ENCODE measurements around a stretch of chr21.

GRCh38 chr21:45226771-45227333 lies 60.8 kb downstream of the POFUT2 start:
- RRBS, result no CpG with 5 or more reads among the region's 13 CpGs

GRCh38 chr21:45319470-45320306 lies 32.0 kb upstream of the POFUT2 start:
- RRBS, result no CpG with 5 or more reads among the region's 25 CpGs

- RRBS, result 96% methylated on average over 5 of the region's 20 CpGs
Measured at GRCh38 chr21:45351202-45351656, 53.7 kb upstream of the COL18A1 start.

GRCh38 chr21:45357170-45357894 lies 47.6 kb upstream of the COL18A1 start:
- RRBS, result 20% methylated on average over 13 of the region's 33 CpGs

DNA sequence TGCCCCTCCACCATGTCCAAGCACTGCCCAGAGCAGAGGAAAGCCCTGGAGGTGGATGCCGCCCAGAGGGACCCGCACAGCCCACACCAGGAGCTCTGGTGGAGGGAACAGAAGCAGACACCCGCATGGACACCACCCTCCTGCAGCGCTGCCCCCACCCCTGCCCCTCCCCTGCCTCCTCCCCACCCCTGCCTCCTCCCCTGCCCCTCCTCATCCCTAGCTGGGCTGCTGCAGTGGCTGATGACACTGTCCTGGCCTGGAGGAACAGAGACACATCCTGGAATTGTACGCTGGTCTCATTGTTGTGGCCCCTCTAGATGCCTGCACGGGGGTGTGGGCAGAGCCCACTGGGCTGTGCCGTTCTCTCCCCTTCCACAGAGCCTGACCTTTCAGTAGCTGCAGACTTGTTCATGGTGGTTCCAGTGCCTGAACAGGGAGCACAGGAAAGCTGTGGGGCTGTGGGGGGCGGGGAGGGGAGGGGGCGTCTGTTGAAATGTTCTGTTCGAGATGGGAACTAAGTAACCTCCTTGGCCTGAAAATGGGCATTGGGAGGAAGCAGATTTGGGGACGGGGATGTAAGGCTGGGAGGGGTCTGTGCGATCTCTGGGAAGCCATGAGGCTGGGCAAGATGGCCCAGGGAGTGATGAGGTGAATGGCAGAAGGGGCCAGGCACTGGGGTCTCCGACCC lies 30.4 kb upstream of the COL18A1 start:
- RRBS, result no CpG with 5 or more reads among the region's 13 CpGs

DNA sequence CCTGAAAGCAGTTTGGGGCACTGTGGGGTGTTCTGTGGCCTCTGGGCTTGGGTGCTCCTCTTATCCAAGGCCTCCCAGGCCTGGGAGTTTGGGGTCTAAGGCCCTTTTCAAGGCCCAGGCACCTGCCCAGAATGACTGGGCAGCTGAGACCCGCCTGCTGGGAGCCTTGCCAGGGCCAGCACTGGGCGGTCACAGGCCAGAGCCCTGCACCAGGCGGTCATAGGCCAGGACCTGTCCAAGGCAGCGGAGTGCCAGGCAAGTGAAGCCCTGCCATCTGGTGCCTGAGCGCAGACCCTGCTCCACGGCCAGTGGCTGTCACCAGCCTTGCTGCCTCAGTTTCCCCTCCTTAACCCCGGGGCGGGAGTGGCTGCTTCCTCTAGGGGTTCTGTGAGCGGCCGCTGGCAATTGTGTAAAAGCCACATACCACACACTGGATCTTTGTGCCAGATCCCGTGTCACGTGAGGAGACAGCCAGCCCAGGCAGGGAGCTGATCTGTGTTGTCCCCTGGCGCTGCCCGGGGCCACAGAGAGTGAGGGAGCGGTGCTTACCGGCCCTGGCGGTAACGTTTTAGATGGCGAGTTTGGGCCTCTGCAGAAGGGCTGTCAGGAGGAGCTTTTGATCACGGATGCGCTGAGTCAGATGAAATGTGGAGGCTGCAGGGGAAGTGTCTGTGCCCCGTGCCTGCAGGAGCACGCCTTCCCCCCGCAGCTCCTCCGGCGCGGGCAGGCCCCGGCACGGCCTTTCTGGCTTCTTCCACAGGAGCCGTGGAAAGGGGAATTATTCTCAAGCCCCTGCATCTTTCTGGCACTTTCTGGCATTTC lies 4.6 kb downstream of the COL18A1 start:
- RRBS, result no CpG with 5 or more reads among the region's 30 CpGs

- RRBS, result 81% methylated on average over 10 of the region's 50 CpGs
Measured at GRCh38 chr21:45456380-45457107, 51.6 kb downstream of the COL18A1 start.

- RRBS, result no CpG with 5 or more reads among the region's 15 CpGs
Measured at GRCh38 chr21:45491797-45492274, 50.4 kb downstream of the SLC19A1 start.

- RRBS, result 92% methylated on average over 6 of the region's 51 CpGs
Measured at GRCh38 chr21:45509809-45510467, 32.3 kb downstream of the SLC19A1 start.

GRCh38 chr21:45551341-45551783 lies 9.1 kb upstream of the SLC19A1 start:
- RRBS, result no CpG with 5 or more reads among the region's 10 CpGs

GRCh38 chr21:45592135-45592800 lies 50.0 kb upstream of the SLC19A1 start:
- RRBS, result no CpG with 5 or more reads among the region's 7 CpGs

- RRBS, result no CpG with 5 or more reads among the region's 16 CpGs
Measured at GRCh38 chr21:45607044-45607556, 36.4 kb upstream of the PCBP3 start.

DNA sequence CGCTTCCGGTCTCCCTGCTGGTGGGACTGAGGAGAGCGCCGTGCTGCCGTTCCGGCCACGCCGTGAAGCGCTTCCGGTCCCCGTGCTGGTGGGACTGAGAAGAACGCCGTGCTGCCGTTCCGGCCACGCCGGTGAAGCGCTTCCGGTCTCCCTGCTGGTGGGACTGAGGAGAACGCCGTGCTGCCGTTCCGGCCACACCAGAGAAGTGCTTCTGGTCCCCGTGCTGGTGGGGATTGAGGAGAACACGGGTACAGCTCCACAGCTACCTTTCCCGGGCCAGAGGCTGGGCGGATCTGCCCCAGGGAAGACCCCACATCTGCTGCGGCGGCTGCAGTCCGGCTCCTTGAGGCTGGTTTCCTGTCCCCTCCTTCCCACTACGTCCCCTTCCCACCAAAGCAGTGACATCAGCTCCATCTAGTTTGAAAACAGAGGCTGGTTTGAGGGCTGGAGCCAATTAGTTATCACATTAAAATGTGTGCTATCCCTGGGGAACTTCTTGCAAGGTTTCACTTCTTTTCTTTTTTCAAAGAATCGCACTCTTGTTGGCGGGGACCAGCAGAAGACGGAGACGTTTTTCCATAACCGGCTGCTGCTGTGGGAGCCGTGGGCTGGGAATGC lies 9.1 kb upstream of the PCBP3 start:
- RRBS, result 20% methylated on average over 8 of the region's 37 CpGs

GRCh38 chr21:45820594-45821099 lies 160.9 kb upstream of the COL6A1 start:
- RRBS, result no CpG with 5 or more reads among the region's 17 CpGs

GRCh38 chr21:45978087-45978774 lies 3.3 kb upstream of the COL6A1 start:
- RRBS, result no CpG with 5 or more reads among the region's 16 CpGs

DNA sequence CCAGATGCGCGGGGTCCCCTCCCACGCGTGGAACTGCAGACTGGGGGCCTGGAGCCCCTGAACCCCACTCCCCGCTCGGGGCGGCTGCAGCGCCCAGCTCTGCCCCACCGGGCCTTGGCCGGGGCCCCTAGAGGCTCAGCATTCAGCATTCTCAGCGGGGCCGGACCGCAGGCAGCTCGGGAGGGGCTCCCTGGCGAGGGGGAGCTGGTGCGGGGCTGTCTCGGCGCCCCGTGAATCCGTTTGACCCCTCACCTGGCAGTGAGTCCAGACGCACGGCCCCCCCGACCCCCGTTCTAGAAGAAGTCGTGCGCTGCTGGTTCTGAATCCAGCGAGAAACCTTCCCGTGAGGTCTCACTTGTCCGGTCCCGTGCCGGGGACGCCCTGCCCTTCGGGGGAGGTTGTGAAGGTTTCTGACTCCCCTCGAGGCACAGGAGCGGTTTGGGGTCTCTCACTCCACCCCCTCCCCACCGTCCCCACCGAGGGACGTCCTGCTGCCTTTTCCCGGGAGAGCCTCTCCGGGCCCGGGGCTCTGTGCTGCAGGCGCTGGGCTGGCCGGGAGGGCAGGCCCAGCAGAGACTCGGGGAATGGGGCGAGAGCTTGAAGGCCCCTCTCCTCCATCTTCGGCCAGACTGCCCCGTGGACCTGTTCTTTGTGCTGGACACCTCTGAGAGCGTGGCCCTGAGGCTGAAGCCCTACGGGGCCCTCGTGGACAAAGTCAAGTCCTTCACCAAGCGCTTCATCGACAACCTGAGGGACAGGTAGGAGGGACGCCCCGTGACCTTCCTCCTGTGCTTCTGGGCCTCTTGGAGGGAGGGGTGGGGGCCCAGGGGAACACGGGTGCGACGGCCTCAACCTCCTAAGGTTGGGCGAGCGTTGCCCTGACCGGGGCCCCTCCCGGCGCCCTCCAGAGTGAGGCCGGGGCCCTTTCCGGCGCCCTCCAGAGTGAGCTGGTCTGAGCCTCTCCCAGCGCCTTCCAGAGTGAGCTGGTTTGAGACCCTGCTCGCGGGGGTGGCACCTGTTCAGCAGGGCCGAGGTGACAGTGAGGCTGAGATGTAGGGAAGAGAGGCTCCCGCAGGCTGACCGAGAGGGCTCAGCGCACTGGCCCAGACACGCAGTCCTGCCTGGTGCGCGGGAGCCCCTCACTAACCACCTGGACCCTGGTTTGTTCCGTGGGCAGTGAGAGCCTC lies 829 bp downstream of the COL6A1 start:
- RRBS, result no CpG with 5 or more reads among the region's 76 CpGs

DNA sequence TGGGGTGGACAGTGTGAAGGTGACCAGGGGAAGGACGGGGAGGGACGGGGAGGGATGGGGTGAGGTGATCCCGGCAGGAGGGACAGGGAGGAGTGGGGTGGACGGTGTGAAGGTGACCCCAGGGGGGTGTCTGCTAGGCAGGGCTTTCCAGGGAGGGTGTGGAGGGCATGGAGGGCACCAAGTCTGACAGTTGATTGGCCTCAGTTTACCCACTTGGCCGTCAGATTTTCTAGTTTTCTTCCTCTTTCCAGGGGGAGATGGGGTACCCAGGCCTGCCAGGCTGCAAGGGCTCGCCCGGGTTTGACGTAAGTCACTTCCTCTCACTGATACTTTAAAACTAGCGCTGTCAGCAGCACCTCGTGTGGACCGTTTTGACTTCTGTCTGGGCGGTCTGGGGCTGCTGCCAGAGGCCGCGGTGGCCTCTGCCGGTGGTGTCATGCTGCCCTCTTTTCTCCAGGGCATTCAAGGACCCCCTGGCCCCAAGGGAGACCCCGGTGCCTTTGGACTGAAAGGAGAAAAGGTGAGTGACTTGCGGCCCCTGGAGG lies 9.0 kb downstream of the COL6A1 start:
- RRBS, result 56% methylated on average over 4 of the region's 17 CpGs

GRCh38 chr21:46066707-46067604 lies 31.0 kb upstream of the COL6A2 start:
- RRBS, result 74% methylated on average over 3 of the region's 27 CpGs

DNA sequence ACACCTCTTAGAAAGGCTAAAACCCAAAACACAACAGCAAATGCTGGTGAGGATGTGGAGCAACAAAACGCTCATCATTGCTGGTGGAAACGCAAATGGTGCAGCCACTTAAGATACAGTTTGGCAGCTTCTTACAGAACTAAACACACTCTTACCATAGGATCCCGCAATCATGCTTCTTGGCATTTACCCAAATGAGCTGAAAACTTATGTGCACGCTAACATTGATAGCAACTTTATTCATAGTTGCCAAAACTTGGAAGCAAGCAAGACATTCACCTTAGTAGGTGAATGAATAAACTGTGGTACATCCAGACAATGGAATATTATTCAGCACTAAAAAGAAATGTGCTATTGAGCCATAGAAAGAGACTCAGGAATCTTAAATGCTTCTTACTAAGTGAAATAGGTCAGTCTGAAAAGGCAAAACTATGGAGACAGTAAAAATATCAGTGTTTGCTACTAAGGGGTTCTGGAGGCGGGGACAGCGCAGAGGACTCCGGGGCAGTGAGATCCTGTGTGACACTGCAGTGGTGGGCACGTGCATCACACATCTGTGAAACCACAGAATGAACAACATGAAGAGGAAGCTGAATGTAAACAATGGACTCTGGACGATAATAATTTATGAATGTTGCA lies 15.2 kb upstream of the SPATC1L start:
- RRBS, result no CpG with 5 or more reads among the region's 9 CpGs

DNA sequence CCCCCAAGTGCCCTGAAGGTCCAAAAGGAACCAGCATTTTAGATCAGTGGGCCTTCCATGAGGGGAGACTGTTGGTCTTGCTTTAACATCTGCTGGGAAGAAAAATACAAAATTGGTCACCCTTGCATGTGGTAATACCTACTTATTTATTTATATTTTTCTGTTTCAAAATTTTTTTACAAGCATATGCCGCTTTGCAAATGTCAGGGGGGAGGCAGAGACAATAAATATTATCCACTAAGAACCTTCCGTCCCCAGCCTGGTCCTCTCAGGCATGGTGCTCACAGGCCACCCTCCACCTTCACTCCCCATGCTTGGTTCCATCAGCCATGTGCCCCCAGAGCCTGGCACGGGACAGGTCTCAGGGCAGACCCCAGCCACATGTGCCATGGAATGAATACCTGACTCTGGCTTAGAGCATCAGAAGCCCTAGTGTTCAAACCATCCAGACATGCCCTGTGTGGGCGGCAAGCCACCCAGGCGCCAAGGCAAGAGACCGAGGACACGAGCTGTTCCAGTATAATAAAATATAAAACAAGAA lies 5.5 kb downstream of the LSS start:
- RRBS, result no CpG with 5 or more reads among the region's 7 CpGs

All from AG10803 (cell line).